Liver (tissue), 9 donors: ENCODE measurements around a stretch of chr22.

DNA sequence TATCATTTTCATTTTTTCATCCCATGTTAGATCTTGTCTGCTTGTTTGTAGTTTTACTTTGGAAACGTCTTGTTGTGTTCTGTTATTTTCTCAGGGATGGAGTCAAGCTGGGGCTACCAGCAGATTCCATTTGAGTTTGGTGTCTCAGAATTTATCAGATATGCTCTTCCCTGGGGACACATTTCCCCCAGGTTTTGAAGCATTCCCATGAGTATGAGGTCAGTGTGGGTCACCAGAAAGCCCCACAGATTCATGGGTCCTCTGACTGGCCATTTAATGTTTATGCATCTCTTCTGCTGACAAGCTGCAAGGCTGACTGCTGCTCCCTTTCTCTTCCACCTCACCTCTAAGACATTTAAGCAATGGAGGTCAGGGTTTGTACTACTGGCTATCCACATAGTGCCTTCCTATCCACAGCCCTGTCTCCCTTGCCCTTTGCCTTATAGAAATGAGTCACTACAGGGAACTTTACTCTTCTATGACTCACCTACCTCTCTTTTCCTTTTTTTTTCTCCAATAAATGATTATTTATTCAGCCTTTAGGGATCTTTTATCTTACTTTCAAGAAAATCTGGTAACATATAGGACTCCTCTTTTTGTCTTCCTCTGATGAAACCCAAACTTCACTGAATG is 106.1 kb upstream of the TIMP3 start:
- PRO-cap, 5 experiments = no peak in any of the 5 experiments
- RAMPAGE, long total RNA, 2 experiments = no peak in any of the 2 experiments
- RRBS = no CpG with 5 or more reads among the region's 1 CpG

GRCh38 chr22:32850849-32851538 is 49.5 kb downstream of the TIMP3 start:
- PRO-cap, 5 experiments = no peak in any of the 5 experiments
- RAMPAGE, long total RNA, 2 experiments = no peak in any of the 2 experiments
- RRBS = no CpG with 5 or more reads among the region's 9 CpGs

DNA sequence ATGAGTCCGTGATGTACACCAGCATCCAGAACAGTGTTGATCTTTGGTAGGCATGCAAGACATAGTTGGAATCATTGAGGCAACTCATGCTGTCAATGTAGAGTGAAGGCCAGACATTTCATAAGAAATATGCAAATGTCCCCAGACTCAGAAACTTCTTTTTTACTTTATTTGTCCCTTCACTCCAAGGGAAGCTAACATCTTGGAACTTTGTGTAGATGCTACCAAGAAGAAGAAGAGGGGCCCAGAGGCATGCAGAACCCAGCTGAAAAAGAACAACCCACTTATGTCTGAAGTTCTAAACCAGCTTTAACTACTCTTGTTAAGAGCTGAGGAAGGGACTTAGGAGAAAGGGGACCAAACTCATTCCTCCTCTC is 51.8 kb downstream of the TIMP3 start:
- PRO-cap, 5 experiments = no peak in any of the 5 experiments
- RAMPAGE, long total RNA, 2 experiments = no peak in any of the 2 experiments
- RRBS = no CpG with 5 or more reads among the region's 1 CpG

DNA sequence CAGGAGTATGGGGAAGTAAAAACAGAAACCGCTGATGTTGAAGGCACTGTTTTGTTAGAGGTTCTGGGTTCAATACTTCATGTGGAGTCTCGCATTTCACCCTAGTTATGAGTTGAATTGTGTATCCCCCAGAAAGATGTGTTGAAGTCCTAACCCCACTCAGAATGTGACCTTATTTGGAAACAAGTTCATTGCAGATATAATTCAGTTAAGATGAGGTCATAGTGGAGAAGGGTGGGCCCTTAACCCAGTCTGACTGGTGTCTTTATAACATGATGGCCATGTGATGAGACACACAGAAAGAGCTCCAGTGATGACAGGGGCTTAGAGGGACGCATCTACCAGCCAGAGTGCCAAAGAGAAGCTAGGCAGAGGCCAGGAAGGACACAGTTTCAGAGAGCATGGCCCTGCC is 50.4 kb downstream of the LARGE1 start:
- PRO-cap, 5 experiments = no peak in any of the 5 experiments
- RAMPAGE, long total RNA, 2 experiments = no peak in any of the 2 experiments
- RRBS = no CpG with 5 or more reads among the region's 3 CpGs

- PRO-cap, 5 experiments = peak in 3 of 5 experiments; most common minus-strand start chr22:33890073 (in 3)
- RAMPAGE, long total RNA, 2 experiments = no peak in any of the 2 experiments
- RRBS = no CpG with 5 or more reads among the region's 6 CpGs
These were observed 30.5 kb downstream of the LARGE1 start for GRCh38 chr22:33889747-33890196.

DNA sequence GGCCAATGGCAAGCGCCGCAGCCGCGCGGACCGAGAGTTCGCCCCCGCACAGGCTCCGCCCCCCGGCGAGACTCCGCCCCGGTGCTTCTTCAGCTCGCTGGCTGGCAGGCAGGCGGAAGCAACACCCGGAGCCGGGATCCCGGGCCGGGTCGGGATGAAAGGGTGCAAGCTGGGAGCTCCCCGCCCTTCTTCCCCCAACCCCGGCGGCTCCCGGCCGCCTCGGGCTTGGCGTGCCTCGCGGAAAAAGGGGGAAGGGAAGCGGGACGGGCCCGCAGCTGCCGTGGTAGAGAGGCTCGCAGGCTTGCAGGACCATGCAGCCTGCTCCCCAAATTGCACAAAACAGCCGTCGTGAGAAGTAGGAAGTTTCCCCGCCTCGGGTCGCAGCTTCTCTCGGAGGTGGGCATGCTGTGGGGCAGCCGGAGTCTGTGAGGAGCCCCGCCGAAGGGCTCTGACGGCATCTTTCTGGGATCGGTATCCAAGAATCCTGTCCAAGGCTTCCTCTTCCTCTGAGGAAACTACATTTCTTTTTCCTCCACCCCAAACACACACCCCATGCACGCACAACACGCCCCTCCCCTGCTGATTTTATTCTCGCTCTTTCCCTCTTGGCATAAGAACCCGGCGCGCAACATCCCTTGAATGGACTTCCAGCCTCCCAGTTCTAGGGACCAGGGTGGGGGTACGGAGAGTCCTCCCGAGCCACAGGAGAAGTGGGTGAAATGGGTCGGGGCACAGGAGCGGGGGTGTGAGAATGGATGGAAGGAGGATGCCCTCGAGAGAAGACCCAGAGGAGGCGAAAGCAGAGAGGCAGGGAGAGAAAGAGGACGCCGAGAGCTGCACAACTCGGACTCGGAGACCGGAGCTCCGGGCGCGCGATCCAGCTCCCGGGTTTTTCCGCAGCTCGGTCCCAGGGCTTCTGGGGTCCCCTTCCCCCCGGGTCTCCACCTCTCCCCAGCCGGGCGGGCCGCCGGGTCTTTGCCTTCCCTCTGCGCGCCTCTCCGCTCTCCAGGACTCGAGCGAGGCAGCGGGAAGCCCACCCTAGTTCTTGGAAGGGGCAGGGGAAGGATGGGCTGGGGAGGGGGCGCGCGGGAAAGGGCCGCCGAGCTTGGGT is 1.2 kb upstream of the LARGE1 start:
- PRO-cap, 5 experiments = peak in 5 of 5 experiments; most common plus-strand start position 613 of the sequence (in 5); most common minus-strand start position 486 of the sequence (in 3)
- RAMPAGE, long total RNA, 2 experiments = no peak in any of the 2 experiments
- RRBS = 2% methylated on average over 22 of the region's 85 CpGs

DNA sequence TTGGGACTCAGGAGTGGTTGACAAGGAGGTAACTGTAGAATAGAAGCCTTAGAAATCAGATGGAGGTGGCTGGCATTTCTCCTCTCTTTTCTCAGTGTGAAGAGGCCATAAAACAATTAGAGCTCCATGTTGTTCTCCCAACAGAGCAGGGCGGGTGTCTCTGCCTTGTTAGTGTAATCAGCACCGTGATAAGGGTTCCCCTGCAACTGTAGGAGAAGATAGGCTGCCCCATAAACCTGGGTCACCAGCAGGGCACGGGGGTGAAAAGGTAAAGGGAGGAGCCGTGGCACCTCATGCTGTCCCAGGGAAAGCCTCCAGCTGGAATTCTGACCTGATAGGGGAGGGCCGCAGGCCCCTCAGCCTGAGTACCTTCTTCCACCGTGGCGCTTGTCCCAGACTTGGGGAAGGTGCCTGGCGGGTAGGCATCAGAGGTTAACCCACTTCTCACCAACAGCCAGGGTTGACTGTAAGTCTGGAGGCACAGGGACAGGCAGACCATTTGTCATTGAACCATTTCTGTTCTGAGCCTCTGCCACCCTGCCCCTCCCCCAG is 68.7 kb downstream of the ISX start:
- PRO-cap, 5 experiments = no peak in any of the 5 experiments
- RAMPAGE, long total RNA, 2 experiments = no peak in any of the 2 experiments
- RRBS = no CpG with 5 or more reads among the region's 8 CpGs

DNA sequence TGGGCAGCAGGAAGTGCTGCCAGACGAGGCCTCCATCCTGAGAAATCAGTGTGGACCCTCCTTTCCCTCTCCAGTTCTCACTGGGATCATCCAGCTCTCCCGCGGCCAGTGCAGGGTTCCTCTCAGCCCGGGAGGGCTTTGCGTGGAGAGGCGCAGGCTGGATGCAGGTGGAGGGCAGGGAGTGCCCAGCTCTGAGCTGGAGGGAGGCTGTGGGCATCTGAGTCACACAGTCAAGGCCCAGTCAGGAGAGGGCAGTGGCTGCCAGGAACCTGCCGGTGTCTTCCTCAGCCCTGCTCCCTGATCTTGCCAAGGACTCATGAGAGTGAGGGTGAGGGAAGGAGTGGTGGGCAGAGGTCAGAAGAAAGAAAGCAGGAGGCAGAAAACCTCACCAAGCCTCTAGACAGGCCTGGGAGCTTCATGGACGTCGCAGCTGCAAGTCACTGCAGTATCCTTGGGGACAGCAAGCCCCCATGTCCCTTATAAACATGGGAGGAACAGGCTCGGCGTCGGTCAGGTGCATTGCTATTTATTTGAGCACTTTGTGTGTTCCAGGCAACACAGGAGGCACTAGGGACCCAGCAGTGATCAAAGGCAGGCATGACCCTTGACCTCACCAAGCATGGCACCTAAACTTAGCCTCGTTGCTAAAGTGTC is 19.2 kb downstream of the TOM1 start:
- PRO-cap, 5 experiments = no peak in any of the 5 experiments
- RAMPAGE, long total RNA, 2 experiments = no peak in any of the 2 experiments
- RRBS = no CpG with 5 or more reads among the region's 13 CpGs

DNA sequence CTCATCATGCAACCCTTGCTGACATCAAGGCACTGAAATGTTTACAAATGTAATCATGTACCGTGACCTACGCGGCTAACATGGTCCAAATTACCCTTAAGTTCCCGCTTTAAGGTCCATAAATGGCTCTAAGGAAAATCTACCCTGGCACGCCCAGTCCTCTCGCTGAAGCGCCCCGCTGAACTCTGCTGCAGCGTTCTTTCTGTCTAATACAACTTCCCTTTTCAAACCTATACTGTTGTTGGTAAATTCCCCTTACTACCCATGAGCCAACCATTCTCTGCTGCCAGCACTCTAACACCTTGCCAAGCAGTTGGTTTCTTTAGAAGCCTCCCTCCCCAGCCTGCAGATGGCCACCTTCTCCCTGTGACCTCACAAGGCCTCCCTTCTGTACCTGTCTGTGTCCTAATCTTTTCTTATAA is 13.5 kb upstream of the HMOX1 start:
- PRO-cap, 5 experiments = no peak in any of the 5 experiments
- RAMPAGE, long total RNA, 2 experiments = no peak in any of the 2 experiments
- RRBS = no CpG with 5 or more reads among the region's 9 CpGs

DNA sequence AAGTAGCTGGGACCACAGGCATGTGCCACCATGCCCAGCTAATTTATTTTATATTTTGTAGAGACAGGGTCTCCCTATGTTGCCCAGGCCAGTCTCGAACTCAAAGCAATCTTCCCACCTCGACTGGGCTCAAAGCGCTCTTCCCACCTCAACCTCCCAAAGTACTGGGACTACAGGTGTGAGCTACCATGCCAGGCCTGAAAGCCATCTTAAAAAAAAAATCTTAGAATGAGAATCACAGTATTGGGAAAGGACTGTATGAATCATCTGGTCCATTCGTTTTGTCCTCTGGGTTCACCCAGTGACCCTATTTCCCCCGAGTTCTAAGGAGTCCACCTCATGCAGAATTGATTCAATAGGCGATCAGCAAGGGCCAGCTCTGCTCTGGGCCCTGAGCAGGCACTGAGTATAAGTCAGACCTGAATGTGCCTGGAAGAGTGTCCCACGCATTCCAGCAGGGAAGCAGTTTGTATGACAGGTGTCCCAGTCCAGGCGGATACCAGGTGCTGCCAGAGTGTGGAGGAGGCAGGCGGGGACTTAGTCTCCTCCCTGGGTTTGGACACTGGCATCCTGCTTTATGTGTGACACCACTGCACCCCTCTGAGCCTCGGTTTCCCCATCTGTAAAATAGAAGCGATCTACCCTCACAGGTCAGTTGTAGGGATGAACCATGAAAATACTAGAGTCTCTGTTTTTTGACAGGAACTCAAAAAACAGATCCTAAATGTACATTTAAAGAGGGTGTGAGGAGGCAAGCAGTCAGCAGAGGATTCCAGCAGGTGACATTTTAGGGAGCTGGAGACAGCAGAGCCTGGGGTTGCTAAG is 853 bp upstream of the HMOX1 start:
- PRO-cap, 5 experiments = peak in 2 of 5 experiments; most common plus-strand start position 355 of the sequence (in 2); most common minus-strand start position 209 of the sequence (in 1)
- RAMPAGE, long total RNA, 2 experiments = no peak in any of the 2 experiments
- RRBS = no CpG with 5 or more reads among the region's 11 CpGs

- PRO-cap, 5 experiments = no peak in any of the 5 experiments
- RAMPAGE, long total RNA, 2 experiments = no peak in any of the 2 experiments
- RRBS = no CpG with 5 or more reads among the region's 12 CpGs
These were observed 2.9 kb downstream of the MCM5 start for GRCh38 chr22:35402495-35403505.

DNA sequence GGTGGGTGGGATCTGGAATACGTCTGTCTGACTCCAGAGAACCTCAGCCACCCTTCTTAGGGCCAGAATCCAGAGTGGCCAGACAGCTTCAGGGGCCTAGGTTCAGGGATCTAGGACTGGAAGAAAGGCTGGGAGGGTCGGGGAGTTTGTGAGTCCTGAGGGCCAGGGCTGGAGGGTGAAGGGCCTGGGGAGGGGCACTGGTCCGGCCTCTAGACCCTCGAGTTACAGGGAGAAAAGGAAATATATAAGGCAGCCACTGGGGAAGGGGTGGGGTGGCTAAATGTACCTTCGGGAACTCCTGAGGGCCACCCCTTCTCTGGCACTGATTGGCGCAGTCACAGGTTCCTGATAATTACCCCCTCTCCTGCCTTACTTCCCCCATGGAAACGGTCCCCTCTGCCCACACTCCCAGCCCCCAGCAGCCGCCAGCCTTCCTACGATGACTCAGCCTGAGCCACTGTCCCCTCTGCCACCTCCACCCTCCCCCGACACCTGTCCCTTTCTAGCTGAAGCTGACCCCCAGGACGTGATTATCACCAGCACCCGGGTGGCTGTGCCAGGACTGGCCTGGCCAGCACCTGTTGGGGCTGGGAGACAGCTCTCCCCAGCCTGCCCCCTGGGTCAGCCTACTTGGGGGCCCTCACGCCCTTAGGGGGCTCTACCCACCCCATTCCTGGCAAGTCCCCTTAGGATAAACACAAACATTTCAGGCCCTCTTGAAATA is 26.3 kb downstream of the MB start:
- PRO-cap, 5 experiments = no peak in any of the 5 experiments
- RAMPAGE, long total RNA, 2 experiments = no peak in any of the 2 experiments
- RRBS = no CpG with 5 or more reads among the region's 13 CpGs

DNA sequence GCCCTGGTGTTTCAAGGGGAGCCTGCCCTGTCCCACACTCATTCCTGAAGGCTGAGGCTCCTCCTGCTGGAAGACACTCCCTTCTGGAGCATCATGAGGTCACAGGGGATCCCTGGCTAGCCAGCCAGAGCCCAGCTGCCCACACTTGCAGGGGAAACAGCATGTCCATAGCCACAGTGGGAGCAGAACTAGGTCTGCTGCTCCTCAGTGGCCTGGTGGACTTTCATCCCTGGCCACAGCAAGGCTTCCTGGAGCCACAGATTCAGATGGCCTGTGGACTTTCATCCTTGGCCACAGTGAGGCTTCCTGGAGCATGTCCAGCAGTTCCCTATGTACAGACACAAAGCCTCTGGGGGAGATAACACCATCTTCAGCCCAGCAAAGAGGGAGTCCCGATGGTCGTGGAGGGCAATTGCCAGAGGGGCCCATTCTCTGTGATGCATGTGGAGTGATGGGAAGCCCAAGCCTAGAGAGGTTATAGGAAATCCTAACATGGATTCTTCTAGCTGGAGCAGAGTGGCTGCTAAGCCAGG is 5.9 kb upstream of the APOL6 start:
- PRO-cap, 5 experiments = no peak in any of the 5 experiments
- RAMPAGE, long total RNA, 2 experiments = no peak in any of the 2 experiments
- RRBS = no CpG with 5 or more reads among the region's 2 CpGs

DNA sequence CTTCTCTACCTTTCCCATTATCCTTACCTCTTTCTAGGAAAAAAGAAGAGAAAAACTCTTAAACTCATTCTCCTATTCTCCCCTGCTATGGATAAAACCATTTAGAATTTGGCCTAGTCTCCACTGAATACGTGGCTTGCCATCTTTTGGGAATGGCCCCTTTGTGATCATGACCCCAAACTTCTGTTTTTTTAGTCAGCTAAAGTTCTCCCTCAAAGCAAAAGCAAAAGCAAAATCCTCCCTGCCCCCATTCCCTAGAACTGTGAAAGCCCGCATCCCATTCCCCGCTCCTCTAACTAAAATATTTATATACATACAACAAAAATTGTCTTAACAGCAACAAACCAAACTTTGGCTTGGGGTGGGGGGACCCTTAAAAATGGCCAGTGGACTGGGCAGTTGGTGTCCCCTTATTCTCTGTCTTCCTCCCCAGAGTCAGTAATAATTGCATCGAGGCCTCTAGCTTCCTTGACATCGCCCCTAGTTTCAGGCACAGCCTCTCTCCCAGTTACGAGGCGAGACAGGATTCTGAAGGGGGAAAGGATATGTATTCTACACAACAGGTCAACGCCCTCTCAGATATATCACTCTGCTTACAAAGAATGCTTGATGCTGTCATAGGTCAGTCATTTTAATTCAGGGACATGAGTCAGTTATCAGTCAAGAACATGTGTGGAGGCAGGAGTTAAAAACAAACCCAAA is 24.3 kb downstream of the APOL5 start:
- PRO-cap, 5 experiments = no peak in any of the 5 experiments
- RAMPAGE, long total RNA, 2 experiments = no peak in any of the 2 experiments
- RRBS = no CpG with 5 or more reads among the region's 8 CpGs

- PRO-cap, 5 experiments = no peak in any of the 5 experiments
- RAMPAGE, long total RNA, 2 experiments = no peak in any of the 2 experiments
- RRBS = no CpG with 5 or more reads among the region's 12 CpGs
These were observed 120.8 kb downstream of the APOL5 start for GRCh38 chr22:35838352-35838894.

DNA sequence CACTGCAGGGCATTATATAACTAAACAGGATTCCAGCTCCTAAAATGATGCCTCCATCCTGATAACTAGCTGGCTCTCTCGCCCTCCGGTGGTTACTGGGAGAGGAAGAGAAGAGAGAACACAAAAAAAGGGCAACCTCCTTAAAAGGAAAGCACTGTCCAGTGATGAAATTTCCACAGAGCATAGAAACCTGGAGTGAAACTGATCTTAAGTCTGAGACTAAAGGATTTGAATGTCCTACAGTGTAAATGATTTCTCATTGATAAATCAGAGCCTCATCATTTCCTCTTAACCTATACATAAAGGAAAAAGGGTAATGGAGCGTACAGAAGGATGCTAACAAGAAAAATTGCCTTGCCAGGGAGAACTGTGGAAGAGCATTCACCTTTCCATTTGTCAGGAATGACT is 121.3 kb downstream of the APOL5 start:
- PRO-cap, 5 experiments = no peak in any of the 5 experiments
- RAMPAGE, long total RNA, 2 experiments = no peak in any of the 2 experiments
- RRBS = no CpG with 5 or more reads among the region's 3 CpGs

- PRO-cap, 5 experiments = no peak in any of the 5 experiments
- RAMPAGE, long total RNA, 2 experiments = no peak in any of the 2 experiments
- RRBS = no CpG with 5 or more reads among the region's 1 CpG
These were observed 55.3 kb downstream of the RBFOX2 start for GRCh38 chr22:35973348-35973747.

DNA sequence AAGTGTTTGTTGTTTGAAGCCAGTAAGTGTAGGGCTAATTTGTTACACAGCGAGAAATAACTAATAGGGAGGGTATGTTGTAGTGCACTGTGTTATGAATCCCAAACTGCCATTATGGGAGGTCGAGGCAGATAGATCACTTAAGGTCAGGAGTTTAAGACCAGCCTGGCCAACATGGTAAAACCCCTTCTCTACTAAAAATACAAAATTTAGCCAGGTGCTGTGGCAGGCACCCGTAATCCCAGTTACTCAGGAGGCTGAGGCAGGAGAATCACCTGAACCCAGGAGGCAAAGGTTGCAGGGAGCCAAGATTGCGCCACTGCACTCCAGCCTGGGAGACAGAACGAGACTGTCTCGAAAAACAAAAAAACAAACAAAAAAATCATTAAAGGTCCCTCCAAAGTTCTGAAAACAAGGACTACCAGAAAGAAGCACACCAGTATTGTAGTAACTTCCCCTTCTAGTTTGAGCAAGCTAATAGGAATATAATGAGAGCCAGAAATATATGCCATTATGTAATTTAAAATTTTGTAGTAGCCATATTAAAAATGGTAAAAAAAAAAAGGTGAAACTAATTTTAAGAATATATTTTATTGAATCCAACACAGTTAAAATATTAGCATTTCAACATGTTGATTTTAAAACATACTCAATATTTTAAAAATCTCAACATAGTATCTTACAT is 34.9 kb downstream of the RBFOX2 start:
- PRO-cap, 5 experiments = peak in 3 of 5 experiments; most common plus-strand start position 414 of the sequence (in 3); most common minus-strand start position 251 of the sequence (in 1)
- RAMPAGE, long total RNA, 2 experiments = no peak in any of the 2 experiments
- RRBS = no CpG with 5 or more reads among the region's 6 CpGs

DNA sequence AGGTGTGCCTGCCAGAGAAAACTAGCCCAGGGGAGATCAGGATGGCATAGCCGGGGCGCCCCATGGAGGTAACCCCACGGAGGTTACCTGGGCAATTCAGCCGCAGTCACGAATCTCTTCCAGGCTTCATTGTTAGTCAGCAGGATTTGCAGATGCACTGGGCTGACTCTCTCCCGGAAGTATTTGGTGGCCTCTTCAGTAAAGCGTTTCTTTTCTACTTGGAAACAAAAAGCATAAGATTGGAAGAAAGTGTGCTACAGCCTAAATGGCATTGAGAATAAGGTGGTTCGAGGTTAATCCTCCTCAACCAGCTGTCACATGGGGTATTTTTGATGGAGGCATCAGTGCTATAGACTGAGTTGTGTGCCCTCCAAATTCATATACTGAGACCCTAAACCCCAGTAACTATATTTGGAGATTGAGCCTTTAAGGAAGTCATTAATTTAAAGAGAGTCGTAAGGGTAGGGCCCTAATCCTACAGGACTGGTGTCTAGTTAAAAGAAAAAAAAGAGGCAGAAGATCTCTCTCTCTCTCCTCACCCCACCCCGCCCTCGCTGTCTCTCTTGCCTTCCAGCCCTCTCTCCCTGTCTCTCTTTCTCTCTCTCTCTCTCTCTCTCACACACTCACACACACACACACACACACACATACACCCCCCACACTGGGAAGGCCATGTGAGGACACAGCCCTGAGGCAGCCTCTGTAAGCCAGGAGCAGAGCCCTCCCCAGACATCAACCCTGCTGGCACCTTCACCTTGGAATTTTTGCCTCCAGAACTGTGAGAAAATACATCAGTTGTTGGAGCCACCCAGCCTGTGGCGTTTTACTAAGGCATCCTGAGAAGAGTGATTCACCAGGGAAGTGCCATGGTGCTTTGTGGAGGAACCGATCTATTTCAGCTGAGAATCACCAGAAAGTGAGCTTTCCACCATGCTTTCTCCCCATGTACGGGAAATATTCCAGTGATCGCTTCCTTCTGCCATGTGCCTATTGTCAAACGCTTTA is 14.9 kb downstream of the APOL3 start:
- PRO-cap, 5 experiments = no peak in any of the 5 experiments
- RAMPAGE, long total RNA, 2 experiments = no peak in any of the 2 experiments
- RRBS = 0% methylated on average over 1 of the region's 16 CpGs

- PRO-cap, 5 experiments = no peak in any of the 5 experiments
- RAMPAGE, long total RNA, 2 experiments = no peak in any of the 2 experiments
- RRBS = no CpG with 5 or more reads among the region's 8 CpGs
These were observed 4.8 kb downstream of the APOL3 start for GRCh38 chr22:36155687-36156157.